OCI-LY7 (cell line): ENCODE measurements around the genes SYT3, C19orf81, KLK6, ETFB and FPR2.

- PRO-cap, result bidirectional peak, plus-strand start at chr19:50433508, minus-strand start at chr19:50433180
- RAMPAGE, long total RNA, result no peak
Measured at GRCh38 chr19:50433104-50433255, 288 bp downstream of the MYBPC2 start.

GRCh38 chr19:50499964-50501103 lies 10.7 kb downstream of the JOSD2 start:
- PRO-cap, result no peak
- RAMPAGE, long total RNA, result no peak

- PRO-cap, result no peak
- RAMPAGE, long total RNA, result no peak
Measured at GRCh38 chr19:50639544-50640265, at the start of gene SYT3. Gene SYT3 (minus strand): TSS chr19:50639881.

GRCh38 chr19:50649338-50650003 lies at the start of gene C19orf81:
Gene C19orf81 (plus strand): TSS chr19:50649445.
- PRO-cap, result no peak
- RAMPAGE, long total RNA, result no peak

GRCh38 chr19:50679249-50679958 lies 30.2 kb downstream of the C19orf81 start:
- PRO-cap, result bidirectional peak, plus-strand start at chr19:50679616, minus-strand start at chr19:50679447
- RAMPAGE, long total RNA, result no peak

GRCh38 chr19:50790850-50791230 lies 625 bp downstream of the ACP4 start:
- PRO-cap, result no peak
- RAMPAGE, long total RNA, result no peak

DNA sequence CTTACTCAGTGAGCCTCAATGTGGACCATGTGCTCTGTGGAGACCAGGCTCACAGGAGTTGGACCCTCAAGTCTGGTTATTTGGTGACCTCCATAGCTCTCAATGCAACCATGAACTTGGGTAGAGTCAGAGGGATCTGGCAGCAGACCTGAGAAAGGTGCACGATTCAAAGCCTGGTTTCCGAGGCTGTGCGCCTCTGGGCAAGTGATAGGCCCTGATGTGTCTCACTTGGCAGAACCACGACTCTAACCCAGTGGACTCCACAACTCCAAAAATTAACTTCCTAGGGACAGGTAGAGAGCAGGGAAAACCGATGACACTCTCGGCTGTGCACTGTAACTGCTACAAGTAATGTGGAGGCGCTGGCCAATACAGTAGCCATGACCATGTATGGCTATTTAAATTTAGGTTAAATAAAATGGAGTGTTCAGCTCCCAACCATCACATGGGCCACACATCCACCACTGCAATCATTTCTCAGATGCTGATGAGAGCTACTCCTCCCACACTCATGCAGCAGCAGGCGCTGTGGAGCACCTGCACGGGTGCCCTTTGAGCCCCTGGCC lies 5.7 kb downstream of the ACP4 start:
- PRO-cap, result no peak
- RAMPAGE, long total RNA, result no peak

- PRO-cap, result unidirectional peak, minus-strand start at chr19:50799529
- RAMPAGE, long total RNA, result no peak
Measured at GRCh38 chr19:50798572-50799811, 8.8 kb downstream of the ACP4 start.

GRCh38 chr19:50804762-50805479 lies 14.7 kb downstream of the ACP4 start:
- PRO-cap, result bidirectional peak, plus-strand start at chr19:50805133, minus-strand start at chr19:50804594
- RAMPAGE, long total RNA, result no peak

GRCh38 chr19:50969057-50970000 lies at the start of gene KLK6:
Gene KLK6 (minus strand): TSS chr19:50969591.
- PRO-cap, result no peak
- RAMPAGE, long total RNA, result no peak

- PRO-cap, result no peak
- RAMPAGE, long total RNA, result no peak
Measured at GRCh38 chr19:51293630-51294137, 17.8 kb upstream of the IGLON5 start.

DNA sequence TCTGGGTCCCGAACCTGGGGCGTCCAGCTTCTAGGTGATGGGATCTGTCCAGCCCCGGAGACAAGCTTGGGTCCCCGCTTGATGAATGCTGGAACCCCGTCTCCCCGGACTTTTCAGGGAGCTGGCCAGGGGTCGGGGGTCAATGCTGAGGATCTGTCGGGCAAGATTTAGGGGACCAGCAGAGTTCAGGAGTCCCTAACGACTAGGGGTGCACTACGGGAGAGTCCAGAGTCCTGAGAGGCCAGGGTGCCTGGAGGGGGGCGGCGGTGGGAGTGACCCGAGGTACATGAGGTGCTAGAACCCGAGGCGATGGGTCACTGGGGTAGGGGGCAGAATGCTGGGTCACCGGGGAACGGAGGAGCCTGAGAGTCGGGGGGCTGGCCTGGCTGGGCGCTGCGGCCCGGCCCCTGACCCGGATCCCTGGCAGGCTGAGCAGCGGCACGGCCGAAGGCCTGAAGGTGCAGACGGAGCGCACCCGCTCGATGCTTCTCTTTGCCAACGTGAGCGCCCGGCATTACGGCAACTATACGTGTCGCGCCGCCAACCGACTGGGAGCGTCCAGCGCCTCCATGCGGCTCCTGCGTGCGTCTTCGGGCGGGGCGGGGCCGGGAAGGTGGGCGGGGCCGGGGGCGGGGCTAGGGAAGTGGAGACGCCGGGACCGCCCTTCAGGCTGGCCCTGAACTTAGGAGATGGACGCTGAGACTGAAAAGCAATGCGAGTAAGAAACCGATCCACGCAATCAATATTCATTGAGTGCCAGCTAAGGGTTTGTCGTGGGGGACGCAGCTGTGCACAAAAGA lies 14.4 kb downstream of the VSIG10L start:
- PRO-cap, result no peak
- RAMPAGE, long total RNA, result no peak

- PRO-cap, result no peak
- RAMPAGE, long total RNA, result no peak
Measured at GRCh38 chr19:51365223-51365410, 1.1 kb downstream of the ETFB start.

DNA sequence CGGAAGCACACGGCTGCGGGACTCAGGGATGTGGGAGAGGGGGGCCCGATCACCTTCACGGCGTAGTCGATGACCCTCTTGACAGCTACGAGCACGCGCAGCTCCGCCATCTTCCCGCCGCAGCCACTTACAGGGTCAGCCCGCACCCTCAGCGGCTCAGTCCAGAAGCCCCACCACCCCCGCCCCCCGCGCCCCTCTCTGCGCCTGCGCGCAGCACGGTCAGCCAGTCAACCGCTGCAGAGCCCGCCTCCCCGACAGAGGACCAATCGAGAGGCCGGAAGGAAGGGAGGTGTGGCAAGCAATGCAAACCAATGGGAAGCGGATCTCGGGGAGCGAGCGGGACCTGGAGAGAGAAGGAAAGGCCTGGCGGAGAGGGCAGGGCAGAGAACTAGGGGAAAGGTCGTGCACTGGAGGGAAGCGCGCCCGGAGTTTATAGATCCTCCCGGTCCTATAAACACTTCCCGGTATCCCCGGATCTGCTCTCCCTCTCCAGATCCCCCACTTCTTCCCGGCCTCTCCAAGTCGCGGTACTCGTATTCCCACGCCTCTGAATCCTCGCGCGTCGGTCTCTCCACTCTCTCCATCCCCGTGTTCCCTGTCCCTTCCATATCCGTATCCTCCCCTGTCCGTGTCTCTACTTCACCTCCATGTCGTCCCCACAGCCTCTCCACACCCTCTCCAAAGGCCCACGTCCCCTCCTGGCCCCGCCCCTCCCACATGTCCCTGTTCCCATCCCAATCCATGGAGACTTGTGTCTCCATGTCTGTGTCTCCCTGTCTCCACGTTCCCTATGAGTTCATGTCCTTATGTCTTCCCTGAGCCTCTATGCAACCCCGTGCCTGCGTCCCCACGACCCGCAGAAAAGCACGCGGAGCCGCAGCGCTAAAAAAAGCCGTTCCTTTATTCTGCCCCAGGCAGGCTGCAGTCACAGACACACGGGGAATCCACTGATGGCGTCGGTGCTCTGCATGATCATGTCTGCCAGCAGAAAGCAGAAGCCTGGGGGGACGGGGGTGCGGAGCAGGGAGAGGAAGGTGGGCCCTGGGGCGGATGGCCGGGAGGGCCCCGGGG lies at the start of gene ETFB:
TSS of gene ETFB (minus strand) at position 172 of the 1,071 bp plus-strand sequence.
- PRO-cap, result bidirectional peak, plus-strand start at position 350 of the sequence, minus-strand start at position 172 of the sequence
- RAMPAGE, long total RNA, result start-site peak on the minus strand centred at position 148 of the sequence, 55 bp wide, 334 and 55 reads in 2 replicates

- PRO-cap, result no peak
- RAMPAGE, long total RNA, result no peak
Measured at GRCh38 chr19:51408810-51409463, 8.5 kb downstream of the SIGLEC10 start.

GRCh38 chr19:51547712-51548948 lies 16.7 kb upstream of the SIGLEC6 start:
- PRO-cap, result no peak
- RAMPAGE, long total RNA, result no peak

DNA sequence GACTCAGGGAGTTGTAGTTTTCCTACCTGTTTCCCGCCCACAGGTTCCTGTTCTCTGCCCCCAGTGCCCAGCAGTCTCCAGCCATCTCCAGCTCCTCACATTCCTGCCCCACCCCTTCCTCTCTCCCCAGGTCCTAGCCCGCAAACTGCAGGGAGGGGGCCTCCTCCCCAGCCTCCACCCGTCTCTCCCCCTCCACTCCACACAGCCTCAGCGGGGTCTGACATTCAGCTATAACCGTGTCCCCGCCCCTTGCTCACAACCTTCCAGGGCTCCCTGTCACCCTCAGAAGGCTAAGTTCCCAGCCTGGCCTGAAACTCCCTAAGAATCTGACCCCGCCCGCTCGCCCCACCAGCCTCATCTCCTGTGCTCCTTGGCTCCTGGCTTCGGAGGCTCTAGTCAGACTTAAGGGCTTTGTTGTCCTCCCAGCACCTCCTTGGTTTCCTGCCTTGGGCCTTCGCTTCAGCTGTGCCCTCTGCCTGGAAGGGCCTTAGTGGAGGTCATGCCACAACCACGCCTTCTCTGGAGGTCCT lies 5.2 kb upstream of the SPACA6 start:
- PRO-cap, result no peak
- RAMPAGE, long total RNA, result no peak

- PRO-cap, result no peak
- RAMPAGE, long total RNA, result no peak
Measured at GRCh38 chr19:51760721-51761294, at the start of gene FPR2. Gene FPR2 (plus strand): TSS chr19:51761180.

DNA sequence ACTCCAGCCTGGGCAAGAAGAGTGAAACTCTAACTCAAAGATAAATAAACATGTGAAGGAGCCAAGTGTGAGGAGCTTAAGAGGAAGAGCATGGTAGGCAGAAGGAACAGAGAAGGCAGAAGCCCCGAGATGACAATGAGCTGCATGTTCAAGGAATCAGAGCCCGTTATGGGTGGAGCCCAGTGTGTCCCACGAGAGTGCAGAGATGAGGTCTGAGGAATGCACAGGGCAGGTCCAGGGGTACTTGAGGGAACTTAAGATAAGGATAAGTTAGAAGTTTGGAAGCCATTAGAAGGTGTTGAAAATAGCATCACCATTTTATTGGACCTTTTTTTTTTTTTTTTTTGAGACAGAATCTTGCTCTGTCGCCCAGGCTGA lies 767 bp downstream of the FPR2 start:
- PRO-cap, result no peak
- RAMPAGE, long total RNA, result no peak

DNA sequence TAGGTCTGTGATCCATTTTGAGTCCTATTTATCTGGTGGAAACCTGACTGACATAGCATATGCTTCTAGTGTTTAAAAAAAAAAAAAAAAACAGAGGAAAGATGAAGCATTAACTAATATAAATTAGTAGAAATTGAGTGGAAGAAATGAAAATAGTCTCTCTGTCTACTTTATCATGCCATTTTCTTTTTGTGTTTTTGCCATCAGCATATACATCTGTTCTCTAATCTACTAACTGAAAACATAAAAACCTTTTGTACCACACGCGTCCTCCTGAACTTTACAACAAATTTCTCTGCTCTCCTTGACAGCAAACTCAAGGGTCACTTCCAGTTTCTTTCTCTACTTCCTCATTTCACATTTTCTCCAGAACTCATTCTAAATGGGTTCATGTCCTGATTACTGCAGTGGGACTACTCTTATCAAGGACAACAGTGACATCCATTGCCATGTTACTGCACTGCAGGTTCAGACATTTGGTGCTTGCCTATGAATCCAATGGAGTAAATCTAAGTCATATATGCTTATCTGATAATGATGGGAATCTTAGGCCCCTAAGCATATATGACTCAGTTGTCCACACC lies 35.2 kb downstream of the FPR3 start:
- PRO-cap, result no peak
- RAMPAGE, long total RNA, result no peak